ReNcell CX (cell line): ENCODE measurements around a stretch of chr11.

DNA sequence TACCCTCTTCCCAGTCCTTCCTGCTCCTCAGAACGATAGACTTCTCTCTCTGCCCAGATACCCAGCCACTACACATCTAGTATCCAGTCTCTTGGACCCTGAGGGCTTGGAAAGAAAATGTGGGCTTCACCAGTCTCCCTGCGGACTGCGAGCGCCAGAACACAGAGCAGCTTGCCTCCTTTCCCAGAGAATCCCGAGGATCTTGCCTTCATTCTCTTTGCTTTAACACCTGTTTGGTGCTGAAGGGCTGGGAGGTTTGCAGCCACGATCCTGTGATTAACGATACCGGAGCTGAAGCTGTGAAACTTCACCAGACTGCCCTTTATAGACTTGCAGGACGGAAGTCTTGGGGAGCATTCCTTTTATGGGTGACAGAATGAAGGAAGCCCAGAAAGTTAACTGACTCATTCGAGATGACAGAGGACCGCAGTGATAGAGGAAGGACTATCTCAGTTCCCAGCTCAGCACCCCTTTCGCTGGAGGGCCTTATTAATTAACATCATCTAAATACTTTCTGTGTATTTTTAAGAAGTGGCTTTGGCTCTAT is 31.1 kb upstream of the USP47 start:
- PRO-cap = no peak

DNA sequence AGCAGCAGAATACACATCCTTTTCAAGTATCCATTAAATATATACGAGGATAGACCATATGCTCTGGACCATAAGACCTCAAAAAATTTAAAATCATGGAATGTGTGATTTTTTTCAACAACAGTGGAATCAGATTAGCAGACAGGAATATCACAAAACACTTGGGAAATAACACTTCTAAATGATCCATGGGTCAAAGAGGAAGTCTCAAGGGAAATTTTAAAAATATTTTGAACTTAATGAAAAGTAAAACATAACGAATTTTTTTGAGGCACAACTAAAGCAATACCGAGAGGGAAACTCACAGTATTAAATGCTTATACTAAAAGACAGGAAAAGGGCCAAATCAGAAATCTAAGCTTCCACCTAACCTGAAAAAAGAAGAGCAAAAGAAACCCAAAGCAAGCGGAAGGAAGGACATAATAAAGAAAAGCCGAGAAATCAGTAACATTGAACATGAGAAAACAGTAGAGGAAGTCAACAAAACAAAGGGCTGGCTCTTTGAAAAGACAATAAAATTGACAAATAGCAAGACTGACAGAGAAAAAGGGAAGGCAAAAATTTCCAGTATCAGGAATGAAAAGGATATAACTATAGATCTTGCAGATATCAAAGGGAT is 70.1 kb downstream of the USP47 start:
- PRO-cap = no peak

- PRO-cap = no peak
These were observed 12.7 kb downstream of the DKK3 start for GRCh38 chr11:11995625-11996139.

GRCh38 chr11:12009622-12009895 is 1.1 kb upstream of the DKK3 start:
- PRO-cap = no peak

GRCh38 chr11:12087081-12087702 is 23.2 kb upstream of the MICAL2 start:
- PRO-cap = no peak

- PRO-cap = no peak
These were observed 19.7 kb upstream of the MICAL2 start for GRCh38 chr11:12090430-12091324.

DNA sequence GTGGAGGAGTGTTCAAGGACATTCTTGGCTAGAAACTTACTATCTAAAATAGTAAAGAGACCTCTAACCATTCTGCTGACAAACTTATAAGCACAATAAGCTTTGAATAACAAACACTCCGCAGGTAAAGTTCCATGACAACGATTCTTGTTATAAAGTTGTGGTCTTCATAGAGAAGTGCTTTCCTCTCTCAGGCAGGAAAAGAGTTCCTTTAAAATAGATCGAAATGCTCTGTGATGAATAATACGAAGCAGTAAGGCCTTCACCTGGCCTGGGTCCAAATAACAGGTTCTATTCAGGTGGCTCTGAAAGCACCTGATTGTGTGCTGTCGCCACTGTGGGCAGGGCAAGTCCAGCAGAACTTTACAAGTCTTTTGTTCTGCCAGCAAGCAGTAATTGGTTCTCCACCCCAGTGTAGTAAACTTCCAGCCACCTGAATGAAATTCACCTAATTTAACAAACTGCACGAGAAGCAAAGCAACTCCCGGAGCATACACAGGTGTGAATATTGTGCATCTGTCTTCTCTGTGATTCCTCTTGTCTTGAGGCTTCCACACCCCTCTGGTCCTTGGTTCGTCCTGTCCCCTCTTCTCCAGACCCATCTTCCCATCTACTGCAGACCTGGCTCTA is 15.1 kb upstream of the MICAL2 start:
- PRO-cap = no peak

DNA sequence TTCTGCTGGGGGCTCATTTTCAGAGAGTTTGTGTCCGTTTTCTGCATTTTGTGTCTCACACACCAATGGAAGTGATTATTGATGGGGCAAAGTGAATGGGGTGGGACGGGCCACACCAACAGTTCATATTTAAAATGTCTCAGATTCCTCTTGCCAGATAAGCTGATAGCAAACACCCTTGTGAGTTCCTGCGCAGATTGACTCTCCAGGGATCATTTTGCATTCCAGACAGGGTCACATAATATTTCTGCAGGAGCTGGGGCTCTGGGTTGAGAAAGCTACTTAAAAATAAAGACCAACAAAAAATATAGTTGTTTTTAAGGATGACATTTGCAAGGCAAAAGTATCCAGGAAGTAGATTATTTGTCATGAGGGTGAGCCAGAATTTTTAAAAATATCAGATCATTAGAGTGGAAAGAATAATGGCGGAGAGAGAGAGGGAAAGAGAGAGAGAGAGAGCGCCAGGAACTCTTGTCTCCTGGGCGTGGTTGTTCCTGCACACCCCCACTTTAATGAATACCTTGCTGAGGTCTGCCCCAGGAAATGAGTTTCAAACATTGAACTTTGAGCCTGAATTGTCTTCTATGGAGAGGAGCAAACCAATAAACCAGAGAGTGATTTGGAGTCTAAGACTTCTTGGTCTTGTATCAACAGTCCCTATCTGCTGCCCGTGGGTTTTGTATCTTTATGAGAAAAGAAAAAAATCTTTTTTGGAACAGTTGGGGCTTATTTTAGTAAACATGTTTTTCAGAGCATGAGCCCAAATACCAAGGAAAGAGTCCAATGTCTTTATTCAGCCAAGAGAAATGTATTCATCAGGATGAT is 33.3 kb downstream of the MICAL2 start:
- PRO-cap = no peak

DNA sequence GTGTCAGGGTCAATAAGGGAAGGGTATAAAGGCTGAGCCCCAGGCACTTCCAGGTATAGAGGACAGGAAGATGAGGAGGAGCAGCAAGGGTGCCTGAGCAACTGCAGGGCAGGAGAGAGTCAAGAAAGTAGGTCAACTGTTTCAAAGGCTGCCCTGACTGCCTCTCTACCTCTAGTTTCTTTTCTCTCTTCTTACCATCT is 86.0 kb downstream of the MICAL2 start:
- PRO-cap = no peak

DNA sequence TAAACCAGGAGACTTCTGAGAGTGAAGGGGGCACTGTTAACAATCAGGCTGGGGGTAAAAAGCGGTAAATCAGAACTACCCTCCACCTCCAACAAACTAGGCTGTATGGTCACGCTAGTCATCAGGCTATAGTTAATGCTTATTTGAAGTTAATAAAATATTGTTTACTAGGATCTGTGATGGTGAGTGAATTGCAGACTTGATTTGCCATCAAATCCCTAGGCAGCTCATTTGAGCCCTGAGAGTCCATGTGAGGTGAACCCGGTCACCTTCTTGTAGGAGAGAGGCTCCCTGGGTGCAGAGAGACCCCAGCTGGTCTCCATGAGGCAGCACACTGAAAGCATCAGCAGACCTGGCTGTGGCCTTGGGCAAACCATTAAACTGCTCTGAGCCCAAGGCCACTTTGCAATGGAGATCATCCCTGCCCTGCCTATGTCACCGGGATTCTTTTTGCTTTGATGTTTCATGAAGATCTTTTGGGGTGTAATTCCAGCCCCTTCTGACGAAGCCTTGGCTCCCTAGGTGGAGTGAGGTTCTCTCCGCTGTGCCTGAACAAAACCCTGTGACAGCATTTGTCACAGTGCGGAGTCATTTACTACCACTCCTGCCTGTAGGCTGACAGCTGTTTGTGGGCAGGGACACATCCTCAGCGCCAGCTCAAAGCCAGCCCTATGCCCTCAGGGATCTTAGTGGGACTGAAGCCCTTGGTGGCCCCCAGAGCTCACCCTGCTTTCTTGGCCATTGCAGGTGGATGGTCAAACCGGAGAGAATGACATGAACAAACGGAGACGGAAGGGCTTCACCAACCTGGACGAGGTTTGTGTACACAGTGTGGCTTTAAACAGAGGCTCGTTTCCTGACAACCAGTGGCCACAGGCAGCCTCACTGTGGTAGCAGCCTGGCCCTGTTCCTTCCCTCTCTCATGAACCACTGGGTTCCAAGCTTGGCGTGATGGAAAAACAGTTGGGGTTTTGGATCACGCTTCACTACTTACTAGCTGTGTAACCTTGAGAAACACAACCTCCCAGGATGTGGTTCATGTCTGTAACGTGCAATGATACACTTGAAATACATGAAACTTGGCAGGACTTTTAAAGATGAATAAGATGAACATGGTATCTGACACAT is 125.4 kb downstream of the MICAL2 start:
- PRO-cap = no peak

DNA sequence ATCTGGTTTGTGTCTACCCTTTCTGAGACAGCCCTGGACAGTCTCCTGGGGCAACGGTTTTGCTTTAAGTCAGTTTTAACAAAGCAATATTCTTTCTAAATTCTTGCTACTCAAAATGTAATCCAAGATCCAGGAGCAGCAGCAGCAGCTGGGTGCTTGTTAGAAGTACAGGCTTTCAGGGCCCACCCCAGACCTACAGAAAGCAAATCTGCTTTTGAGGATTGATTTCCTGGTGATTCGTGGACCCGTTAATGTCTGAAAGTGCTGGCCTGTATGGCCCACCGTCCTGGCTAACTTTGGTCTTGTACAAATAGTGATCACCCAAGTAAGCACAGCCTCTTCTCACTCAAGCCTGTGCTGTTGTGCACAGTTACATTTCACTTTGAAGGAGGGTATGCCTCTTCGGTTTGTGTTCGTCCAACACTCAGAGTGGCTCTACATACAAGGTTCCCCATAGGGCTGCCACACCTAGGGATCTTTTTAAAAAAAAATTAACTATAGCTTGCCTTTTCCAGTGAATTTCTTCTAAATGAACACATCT is 127.3 kb downstream of the MICAL2 start:
- PRO-cap = no peak

DNA sequence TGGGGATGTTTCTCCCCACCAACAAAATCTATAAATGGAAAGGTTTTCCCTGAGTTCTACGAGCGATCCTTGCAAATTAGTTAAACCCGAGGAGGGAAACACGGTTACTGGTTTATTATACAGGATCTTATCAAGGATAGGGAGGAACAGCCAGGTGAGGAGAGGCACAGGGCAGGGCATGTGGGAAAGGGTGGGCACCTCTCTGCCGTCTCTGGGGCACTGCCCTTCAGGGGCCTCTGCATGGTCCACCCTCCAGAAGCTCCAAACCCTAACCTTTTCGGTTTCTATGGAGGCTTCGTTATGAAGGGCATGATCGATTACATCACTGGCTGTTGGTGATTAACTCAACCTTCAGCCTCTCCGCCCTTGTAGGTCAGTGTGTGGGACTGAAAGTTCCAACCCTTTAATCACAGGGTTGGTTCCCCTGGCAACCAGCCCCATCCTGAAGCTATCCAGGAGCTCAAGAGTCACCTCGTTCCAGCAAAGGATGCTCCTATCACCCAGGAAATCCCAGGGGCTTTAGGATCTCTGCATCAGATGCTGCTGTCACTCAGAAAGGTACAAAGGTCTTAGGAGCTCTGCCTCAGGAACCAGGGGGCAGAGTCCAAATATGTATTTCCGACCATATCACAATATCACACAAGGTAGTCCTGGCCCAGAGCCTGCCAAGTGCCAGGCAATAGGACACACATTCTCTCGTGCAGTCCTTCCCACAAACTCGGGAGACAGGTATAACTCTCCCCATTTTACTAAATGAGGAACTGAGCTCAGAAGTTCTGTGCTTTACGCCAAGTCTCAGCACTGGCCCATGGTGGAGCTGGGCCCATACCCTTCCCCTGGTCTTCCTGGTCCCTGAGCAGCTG is 123.6 kb upstream of the PARVA start:
- PRO-cap = no peak

DNA sequence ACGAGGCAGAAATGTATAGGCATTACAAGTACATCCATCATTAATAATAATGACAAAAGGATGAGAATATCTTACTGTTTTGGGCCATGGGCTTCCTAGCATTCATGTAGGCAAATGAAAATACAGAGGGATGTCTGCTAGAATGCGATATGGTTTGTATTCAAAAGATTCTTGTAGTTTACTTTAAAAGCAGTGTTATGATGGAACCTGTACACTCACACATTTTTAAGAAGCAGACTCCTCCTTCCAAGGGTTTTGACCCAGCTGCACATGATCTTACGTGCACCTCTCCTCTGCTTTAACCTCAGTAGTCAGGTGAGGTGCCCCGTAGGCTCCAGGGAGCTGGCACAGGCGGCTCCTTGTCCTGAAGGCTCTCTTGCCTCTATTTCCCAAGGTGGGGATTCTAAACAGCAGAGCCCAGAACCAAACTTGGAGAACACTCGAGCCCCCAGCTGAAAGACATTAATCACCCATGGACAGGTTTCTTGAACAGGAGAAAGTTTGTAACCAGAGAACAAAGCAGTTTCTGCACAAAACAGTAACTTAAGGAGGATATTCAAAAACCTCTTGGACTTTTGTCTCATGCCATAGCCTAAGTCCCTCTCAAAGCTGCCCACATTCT is 36.1 kb downstream of the PARVA start:
- PRO-cap = no peak

DNA sequence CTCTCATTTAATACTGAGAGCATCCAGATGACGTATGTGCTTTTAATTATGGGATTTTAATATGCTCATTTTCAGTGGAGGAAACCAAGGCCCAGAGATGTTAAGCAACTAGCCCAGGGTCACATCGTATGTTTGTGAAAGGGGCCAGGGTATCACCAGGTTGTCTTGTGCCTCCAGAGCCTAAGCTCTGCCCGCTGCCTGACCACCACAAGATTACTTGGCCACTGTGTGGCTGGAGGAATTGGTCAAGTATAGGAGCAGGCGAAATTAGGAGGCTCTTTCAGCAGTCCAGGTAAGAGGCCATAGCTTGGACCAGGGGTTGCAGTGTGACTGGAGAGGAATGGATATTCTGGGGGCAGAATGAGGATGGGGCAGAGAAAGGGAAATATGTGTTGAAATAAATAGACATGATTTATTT is 49.2 kb downstream of the PARVA start:
- PRO-cap = no peak

DNA sequence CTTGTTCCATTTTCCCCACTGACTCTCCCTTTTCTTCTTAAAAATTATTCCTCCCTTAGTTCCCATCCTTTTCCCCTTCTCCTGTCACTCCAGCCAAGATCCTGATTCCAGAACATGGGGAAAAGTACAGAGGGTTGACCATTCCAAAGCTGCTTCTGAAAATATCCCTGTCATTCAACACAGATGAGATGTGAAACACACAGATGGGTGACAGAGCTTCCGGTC is 57.8 kb downstream of the PARVA start:
- PRO-cap = no peak

- PRO-cap = no peak
These were observed 3.1 kb downstream of the TEAD1 start for GRCh38 chr11:12677197-12677773.

DNA sequence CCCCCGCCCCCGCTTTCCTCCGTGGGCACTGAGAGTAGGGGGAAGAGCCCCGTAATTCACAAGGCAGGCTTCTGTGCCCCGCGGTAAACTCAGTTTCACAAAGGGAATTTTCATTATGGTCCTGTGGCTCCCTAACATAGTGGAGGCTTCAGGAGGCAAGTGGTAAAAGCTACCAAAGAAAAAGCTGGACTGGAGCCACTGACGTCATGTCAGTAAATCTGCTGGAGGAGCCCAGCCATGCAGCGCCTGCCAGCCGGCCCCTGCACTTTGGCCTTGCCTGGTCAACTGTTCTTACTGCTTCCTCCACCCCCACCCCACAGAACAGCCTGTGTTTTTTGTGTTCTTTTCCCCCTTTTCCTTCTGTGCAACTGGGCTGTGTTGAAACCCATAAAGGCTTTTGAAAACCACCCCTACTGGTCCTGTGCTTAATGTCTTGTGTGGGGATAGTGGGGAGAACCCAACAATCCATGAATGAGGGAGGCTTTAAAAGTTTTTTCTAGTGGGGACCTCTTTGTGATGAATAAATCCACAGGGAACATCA is 18.4 kb downstream of the TEAD1 start:
- PRO-cap = no peak

DNA sequence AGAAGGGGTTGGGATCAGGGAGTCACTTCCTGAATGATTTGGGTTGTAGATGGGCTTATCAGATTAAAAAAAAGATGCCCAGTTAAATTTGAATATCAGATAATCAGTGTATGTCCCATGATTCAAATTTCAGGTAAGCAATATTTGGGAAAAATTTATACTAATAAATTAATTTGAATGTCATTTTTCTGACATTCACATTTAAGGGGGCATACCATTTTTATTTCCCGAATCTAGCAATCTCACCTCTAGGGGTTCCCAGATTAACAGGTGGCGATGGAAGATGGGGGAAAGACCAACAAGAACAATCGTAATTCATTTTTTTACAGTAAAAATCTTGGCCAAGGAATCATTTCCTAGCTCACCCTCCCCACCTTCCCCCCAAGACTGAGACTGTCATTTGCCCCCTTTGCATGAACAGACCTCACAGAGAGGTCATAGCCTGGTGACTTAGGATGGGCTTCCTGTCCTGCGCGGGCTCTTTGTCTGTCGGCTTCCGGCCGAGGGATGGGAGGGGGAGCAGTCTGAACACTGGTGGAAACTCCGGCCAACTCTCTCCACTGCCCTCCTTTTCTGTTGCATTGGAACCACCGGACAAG is 41.5 kb downstream of the TEAD1 start:
- PRO-cap = no peak

DNA sequence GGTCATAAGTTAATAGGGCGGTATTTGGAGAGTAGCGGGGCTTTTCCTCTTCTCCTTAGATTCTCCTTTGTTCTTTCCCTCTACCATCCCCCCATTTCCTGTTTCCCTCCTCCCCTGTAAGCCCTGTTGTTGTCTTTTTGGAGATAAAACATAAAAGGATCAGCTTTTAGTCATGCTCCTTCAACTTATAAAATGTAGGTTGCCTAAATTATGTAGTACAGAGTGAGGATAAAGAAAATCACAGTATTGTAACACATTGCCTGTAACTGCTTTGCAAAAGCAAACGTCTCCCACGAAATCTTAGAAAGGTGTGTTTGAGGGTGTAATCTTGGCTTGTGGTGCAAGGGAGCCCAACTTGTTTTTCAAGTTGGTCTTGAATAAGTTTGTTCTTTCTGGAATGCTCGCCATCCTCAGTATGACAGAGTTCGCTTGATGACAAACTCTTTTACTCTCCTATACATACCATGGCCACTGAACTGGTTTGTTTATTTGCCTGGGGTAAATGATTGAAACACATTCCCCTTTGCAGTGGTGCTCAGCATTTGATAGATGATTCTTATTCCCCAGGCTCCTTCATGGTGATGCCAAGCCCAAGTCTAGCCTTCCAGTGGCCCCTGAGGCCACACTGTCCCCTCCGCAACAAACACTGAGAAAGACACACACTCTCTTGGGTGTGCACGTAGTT is 49.5 kb downstream of the TEAD1 start:
- PRO-cap = no peak

GRCh38 chr11:12764111-12765106 is 90.2 kb downstream of the TEAD1 start:
- PRO-cap = no peak